Tongue (tissue), 2 donors: ENCODE measurements around a stretch of chr5.

DNA sequence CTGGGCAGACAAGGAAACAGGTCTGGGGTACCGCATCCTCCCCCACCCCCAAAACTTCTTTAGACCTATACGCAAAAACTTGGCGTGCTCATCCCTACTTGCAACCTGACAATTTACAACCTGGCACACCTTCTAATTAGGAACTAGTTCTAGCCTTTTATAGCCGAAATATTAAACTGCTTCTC is 907 bp downstream of the PLPP1 start:
- RAMPAGE, long total RNA = no peak

DNA sequence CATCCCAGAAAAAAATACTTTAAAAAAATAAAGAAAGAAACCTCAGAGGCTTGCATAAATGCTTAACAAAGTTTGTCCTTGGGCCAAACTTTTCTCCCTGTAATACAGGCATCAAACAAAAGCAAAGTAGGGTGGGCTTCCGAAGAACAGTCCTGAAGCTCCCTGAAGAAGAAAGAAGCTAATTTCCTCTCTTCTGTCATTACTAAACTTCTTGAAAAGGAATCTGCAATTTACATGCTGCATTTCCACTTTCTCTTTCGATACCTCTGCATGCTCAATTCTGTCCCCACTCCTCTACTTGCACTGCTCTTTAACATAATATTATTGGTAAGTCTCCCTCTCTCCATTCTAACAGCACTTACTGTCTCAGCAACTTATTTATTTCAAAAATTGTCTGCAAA is 3.8 kb upstream of the PLPP1 start:
- RAMPAGE, long total RNA = no peak

DNA sequence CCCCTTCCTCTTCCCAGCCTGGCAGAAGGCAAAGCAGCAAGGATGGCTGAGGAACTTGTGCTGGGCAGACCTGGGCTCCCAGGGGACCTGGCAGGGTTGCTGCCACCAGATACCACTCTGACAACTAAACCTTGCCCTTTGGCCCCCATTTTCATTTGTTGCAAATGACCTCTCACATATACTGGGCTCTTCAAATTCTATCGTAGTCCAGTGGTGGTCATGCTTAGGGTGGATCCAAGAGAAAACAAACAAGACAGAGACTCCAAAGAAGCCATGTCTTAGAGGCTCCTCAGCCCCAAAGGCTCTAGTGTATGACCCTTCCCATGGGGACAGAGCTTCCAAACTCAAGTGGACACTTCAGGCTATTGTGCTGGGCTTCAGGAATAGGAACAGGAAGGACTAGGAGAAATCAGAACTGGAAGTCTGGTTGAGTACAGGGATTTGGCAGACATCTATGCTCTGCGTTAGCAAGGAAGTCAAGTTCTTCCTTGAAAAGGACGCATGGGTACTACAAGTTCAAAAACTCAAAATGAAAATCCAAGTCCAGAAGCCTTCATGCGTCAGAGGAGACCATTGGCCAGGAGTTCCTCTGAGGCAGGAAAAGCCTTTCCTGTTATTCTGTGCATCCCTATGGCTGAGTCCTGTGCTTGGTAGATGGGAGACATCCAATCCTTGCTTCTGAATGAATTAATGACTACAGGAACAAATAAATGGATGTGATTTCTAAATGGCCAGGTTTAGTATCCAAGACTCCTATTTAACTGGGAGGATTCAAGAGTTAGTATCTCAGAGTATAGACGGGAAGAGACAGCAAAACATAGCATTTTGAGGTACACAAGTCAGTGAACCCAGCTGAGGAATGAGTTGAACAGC is 64.7 kb upstream of the PLPP1 start:
- RAMPAGE, long total RNA = no peak

GRCh38 chr5:55940504-55941349 is 54.0 kb downstream of the IL6ST start:
- RAMPAGE, long total RNA = no peak

- RAMPAGE, long total RNA = no peak
These were observed 31.7 kb downstream of the IL6ST start for GRCh38 chr5:55962914-55963654.

DNA sequence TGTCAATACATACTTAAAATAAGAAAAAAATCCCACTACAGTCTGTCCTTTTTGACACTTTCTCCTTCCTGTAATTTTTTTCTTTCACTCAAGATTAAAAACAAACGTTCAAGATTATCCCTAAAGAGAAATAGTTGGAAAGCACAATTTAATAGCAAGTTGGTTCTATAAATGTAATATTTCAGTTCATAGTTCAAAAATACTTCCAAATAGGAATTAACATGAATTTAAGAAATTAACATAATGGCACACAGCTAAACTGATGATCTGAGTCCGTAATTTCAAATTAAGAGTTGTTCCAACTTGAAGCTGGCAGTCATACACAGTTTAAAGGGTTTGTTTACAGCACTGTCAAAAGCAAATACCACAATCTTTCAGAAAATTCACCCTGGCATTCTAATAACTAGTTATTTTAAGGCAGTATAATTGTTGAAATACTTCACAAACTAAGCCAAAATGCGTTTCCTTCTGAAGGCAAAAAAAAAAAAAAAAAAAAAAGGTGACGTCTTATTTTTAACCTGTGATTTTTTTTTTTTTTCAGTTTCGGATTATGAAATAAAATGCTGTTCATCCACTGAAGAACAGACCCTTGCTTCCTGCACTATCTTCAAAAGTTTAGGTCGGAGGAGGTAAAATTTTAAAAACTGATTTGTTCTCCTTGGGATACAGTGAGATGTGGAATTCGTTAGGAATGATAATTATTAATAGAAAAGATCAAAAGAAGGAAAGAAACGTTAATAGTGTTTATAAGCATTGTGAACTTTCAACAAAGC is 1.0 kb downstream of the IL6ST start:
- RAMPAGE, long total RNA = no peak

DNA sequence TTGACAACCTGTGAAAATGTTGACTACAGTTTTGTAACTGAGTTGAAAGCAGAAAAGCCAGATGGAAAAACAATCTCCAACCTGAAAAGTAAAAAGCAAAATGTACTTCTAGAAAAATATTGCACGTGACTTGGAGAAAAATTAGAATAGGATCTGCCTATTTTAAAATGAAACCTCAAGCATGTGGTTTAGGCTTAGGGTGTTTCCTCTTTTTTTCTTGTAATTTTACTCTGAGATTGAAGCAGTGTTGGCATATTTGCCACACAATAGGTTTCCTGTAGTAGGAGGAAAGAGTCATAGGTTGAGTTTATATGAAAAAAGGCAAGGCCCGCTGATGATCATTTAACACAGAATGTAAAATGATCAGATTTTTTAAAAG is 76.4 kb upstream of the IL6ST start:
- RAMPAGE, long total RNA = no peak

DNA sequence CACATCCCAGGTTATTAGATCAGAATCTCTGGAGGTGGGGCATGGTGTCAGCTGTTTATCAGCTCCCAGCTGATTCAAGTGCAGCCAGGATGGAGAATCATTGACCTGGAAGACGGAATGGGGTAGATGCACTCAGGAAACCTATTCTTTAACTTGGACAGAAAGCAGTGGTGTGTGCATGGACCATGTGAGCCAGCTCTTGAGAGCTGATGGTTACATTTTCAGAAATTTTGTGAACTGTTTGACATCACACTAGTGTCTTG is 108.2 kb upstream of the IL6ST start:
- RAMPAGE, long total RNA = no peak

DNA sequence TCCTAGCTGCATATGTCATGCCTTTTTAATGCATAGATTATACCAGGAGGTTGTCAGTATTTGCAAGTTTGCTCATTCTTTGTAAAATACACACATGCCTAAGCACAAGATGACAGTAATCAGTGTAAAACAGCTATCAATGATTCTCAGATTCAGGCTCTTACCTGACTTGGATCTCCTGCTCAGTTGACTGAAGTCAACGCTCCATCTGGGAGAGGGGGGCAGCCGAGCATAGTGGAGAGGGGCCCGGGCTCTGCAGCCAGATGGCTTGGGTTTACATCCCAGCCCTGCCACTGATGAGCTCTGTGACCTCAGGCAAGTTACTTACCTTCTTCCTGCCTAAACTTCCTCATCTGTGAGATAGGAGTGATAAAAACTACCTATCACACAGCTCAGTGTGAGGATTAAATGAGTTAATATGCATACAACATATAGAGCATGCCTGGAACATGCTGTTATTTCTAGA is 72.5 kb downstream of the ANKRD55 start:
- RAMPAGE, long total RNA = no peak

- RAMPAGE, long total RNA = no peak
These were observed 46.8 kb upstream of the ANKRD55 start for GRCh38 chr5:56279996-56280362.

DNA sequence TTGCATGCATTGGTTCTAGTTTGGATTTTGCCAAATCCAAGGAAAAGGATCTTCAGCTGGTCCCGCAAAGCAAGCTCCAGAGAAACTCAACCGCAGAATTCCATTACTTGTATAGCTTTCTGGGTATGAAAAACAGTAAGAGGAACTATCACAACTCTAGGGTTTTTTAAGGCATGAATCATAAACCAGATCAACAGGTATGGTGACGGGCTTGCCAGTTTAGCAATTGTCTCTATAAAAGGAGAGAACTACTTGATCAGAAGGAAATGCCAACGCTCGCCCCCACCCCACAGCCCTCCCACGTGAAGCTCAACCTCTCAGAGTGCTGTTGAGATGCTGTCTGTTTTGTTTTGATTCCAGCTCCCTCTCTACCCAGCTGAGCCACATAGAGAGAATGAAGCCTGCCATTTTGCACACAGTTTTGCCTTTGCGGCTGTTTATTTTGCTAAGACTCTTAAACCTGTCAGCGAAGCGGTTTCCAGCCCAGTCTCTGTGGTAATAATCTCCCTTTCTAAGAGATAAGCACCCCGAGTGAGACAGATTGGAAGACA is 257.8 kb upstream of the ANKRD55 start:
- RAMPAGE, long total RNA = no peak

GRCh38 chr5:56588612-56589188 is 226.6 kb upstream of the MAP3K1 start:
- RAMPAGE, long total RNA = no peak

DNA sequence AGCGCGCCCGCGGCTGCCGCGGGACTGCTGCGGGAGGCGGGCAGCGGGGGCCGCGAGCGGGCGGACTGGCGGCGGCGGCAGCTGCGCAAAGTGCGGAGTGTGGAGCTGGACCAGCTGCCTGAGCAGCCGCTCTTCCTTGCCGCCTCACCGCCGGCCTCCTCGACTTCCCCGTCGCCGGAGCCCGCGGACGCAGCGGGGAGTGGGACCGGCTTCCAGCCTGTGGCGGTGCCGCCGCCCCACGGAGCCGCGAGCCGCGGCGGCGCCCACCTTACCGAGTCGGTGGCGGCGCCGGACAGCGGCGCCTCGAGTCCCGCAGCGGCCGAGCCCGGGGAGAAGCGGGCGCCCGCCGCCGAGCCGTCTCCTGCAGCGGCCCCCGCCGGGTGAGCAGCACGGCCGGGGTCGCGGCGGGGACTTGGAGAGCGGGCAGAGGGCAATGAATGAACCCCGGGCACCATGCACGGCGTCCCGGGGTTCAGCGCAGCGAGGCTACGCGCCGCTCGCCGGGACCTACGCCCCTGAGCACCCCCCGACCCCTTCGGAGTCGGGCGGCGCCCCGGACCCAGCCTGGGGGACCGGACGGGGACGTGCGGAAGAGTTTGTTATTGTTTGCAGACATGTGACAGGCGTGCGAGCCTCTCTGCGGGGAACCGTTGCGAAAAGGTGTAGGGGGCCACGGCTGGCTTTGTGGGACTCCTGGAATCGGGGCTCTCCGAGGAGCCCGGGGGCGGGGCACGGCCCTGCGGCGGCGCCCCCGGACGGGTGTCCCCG is 511 bp downstream of the MAP3K1 start:
- RAMPAGE, long total RNA = no peak

GRCh38 chr5:56816444-56817190 is 1.3 kb downstream of the MAP3K1 start:
- RAMPAGE, long total RNA = no peak

DNA sequence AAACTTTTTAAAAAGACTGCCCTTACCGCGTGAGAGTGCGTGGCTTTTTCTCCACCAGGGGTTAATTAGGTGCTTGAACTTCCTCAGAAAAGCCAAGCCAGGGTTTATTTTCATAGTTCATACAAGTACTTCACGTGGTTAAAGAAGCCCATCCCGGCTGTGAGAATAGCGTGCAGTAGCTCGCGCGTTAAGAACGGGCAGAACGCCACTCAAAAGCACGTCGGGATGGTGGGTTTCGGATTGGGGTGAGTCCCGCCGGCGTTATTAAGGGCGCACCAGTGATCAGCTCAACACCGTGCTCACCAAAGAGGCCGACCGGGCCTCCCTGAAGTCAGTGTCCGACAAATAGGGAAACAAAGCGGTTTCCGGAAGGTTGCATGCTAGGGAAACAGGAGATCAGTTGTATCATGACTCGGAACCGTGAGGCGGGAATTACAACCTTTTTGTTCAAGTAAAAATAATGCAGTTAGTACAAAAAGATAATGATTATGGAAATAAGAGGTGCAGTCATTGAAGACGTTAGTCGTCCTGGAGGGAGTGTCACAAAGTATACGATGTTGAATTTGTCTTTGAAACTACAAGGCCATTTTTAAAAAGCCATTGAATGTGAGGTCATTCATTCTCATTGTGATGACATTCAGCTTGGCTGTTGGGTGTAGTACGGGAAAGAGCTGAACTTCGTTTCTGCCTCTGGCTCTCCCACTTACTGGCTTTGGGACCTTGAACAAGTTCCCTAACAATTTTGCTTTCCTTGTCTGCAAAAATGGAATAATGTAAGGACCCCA is 946 bp downstream of the SETD9 start:
- RAMPAGE, long total RNA = no peak

DNA sequence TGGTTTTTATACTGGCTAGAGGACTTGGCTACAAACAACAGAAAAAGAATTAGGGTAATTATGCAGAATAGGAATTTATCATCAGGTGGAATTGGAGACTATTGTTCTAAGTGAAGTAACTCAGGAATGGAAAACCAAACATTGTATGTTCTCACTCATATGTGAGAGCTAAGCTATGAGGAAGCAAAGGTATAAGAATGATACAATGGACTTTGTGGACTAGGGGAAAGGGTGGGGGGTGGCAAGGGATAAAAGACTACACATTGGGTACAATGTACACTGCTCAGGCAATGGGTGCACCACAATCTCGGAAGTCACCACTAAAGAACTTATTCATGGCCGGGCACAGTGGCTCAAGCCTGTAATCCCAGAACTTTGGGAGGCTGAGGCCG is 51.6 kb upstream of the MIER3 start:
- RAMPAGE, long total RNA = no peak

GRCh38 chr5:57207476-57208358 is 33.9 kb downstream of the GPBP1 start:
- RAMPAGE, long total RNA = no peak

DNA sequence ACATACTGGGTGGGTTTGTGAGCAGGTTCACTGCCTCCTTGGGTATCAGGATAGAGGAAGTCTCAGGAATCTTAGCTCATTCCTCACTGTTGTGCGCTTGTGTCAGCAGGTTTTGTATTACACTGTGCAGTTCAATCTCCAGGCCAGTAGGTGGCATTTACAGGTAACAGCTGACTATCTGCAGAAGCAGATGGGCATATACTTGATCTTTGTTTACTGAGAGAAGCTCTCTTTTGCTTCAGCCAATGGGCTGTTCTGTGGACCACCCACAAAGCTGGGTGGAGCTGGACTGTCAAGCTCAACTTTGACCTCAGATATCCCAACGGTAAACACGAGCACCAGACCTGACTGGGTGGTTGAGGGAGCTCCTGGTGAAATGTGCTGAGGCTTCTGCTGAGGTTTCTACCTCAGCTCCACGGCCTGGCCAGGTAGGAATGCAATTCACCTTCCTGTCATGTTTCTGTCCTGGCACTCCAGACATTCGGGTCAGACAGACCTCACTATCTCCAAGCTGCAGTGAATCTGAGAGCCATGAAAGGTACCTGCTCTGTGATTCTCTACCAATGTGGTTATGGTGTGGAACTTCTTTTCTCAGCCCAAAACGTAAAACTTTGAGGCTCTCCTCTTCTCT is 167.8 kb upstream of the ACTBL2 start:
- RAMPAGE, long total RNA = no peak

DNA sequence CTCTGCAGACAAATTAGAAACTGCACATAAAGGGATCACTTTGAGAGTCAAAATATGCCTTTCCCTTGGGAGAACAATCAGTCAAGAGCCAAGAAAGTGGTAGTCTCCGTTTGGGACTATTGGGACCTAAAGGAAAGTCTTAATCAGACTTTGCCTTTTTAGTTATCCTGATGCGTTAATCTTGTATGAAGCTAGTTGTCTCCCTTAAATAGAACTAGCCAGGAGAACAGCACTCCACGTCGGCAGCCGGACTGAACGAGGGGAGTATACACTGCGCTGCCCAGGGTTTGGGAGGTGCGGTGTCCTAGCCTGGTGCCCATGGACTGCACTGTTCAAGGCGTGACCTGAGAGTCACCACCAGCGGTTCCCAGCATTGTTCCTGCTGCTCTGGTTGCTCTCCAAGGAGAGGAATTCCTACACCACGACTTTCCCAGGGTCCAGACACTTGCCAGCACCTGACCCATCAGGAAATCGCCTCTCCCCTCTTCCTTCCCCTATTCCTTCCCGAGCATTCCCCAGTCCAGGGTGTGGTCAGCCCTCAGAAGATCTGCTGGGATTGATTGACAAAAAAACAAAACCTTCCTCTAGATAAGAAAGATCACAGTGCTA is 297.6 kb upstream of the ACTBL2 start:
- RAMPAGE, long total RNA = no peak

DNA sequence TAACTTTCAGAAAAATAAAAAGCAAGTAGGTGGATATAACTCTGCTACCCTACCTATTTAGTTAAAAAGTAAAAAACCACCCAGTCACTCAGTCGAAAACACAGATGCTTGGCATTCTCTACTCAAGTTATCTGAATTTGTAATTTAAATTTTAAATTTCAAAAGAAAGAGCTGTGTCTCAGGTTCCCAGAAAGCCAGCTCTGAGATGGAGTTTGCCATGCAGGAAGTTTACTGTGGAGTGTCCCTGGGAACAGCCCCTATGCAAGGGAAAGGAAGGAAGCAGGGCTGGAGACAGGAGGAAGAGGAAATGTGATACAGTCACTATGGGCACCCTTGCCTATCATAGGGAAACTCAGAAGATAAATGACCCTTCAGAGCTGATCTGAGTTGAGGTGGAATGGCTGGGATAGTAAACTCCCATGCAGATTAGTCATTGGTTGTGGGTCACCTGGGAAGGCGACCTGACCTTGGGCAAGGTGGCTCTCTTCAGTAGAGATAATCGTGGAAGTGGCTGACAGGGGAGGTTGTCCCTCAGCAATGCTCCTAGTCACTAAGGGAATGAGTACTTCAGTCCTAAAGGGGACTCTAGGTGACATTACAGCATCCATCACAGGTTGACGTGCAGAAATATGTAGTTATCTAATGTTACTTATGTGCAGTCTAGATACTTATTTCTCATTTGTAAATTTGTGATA is 408.9 kb upstream of the ACTBL2 start:
- RAMPAGE, long total RNA = no peak